Placental pericyte (primary cell): ENCODE data around the genes NEK5 and PRR20A.

DNA sequence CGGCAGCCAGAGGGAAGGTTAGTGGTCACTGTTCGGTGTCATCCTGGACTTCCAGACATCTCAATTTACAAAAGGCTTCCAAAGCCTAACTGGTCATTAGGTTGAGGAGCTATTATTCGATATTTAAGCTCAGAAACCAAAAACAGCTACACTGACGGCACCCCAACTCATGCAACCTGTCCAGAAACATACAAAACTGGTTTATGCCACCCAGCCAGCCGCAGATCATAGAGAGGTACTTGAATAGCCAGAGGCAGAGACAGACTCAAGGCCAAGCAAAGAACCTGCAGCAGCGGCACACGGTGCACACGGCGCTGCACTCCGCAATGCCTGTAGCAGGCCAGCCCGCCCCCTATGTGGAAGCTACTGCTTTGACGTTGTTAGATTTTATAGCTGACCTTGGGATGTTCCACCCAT lies 11.8 kb upstream of the DHRS12 start:
- CAGE, long polyA plus RNA = no peak

GRCh38 chr13:51927928-51928719 lies 66.4 kb downstream of the CCDC70 start:
- CAGE, long polyA plus RNA = no peak

DNA sequence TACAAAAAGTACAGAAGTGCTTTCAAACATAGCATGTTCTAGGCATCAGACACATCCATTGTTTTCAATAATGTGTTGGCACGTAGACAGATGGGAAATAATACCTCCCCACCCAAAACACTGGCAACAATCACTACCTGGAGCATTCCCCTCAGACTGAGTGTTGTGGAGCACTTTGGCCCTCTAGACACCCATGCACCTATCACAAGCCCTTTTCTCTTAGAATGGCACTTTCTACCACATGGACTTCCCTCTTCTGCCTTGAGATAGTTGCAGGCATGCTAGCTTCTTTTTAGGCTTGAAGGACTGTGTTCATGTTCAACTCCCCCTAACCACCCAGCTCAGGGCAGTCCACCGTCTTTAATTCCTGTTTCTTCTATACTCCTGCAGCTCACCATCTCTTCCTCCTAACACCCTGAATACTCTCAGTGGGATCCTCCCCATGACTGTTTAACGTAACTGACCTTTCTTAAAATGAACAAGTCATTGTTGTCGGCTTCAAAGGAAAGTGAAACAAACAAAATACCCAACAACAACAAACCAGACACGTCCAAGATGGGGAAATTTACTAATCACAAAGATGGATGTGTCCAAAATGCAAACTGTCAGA lies 43.3 kb downstream of the ATP7B start:
- CAGE, long polyA plus RNA = no peak

DNA sequence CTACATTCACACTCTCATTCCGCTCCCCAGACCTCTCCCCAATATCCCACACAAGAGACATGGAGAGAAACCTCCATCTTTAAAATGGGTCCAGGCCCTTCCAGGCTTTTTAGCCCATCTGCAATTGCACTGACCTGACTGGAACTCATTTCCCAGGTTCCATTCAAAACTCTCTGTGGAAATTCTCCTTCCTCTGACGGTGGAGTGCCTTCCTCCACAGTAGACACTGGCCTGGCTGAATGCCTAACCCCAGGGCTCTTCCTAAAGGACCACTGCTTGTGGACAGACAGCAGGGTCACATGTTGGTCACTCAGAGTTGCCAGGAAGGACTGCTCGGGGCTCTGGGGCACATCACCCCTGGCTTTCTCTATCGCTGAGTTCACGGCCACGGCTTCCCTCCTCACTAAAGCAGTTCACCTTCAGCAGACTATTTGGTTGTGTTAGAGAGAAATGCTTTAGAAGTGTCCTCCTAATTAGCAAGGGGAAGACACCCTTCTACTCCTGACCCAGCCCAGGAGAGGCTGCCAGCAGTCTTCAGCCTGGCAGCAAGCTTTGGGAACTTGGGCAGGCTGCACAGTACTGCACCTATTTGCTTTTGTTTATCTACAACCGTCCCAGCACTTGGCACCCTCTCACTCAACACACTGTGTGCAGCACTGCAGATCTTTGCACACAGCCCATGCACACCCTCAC lies 15.9 kb downstream of the ATP7B start:
- CAGE, long polyA plus RNA = no peak

DNA sequence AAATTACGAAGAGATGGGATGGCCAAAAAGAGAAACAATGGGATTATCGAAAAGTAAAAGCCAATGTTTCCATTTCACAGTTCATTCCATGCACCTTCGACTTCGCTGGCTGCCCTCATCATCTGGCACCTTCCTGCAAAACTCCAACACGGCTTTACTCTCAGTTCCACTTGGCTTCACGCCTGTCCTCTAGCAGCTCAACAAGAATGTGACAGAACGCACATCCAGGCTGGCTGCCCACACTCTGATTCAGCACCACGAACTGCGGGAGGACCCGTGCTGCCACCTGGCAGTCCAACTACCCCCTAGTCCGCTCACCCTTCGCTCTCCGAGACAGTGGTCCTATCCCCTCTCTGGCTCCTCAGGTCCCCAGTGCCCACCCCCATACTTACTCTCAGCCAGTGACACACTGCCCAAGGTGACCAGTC lies 11.7 kb downstream of the ATP7B start:
- CAGE, long polyA plus RNA = no peak

- CAGE, long polyA plus RNA = no peak
These were observed at the start of gene NEK5 for GRCh38 chr13:52128532-52129400. Gene NEK5, minus strand, starts transcription at chr13:52129073.

GRCh38 chr13:52454389-52454865 lies 851 bp upstream of the CKAP2 start:
- CAGE, long polyA plus RNA = no peak

DNA sequence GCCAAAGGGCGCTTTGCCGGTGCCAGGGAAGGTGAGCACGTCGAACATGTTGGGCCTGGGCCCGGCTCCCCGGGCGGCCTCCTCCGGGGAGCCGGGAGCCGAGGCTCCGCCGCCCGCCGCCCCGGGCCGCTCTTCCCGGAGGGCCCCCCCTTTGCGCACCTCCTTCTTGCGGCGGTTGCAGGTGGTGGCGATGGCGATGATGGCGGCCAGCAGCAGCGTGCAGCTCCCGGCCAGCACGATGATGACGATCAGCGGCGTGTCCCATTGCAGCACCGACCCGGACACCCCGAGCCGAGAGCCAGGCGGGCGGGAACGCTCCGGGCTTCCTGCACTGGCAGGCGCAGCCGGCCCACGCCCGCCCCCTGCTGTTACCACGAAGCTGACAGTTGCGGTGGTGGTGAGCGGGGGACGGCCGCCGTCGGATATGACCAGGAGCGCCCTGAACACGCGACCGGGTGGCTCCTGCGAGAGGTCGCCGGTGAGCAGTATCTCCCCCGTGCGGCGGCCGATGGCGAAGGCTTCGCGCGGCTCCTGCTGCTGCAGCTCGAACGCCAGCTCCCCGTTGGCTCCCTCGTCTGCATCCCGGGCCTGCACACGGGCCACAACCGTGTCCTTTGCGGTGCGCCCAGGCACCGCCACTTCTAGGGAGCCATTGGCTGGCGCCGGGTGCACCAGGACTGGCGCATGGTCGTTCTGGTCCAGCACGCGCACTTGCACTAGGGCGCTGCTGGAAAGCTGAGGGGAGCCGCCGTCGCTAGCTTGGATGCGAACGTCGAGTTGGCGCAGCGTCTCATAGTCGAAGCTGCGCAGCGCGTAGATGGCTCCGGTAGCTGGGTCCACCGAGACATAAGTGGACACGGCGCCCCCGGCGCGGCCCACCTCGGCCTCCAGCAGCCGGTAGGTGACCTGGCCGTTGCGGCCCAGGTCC lies 2.2 kb downstream of the PCDH8 start:
- CAGE, long polyA plus RNA = no peak

- CAGE, long polyA plus RNA = no peak
These were observed 1000.5 kb downstream of the OLFM4 start for GRCh38 chr13:54029044-54029598.

DNA sequence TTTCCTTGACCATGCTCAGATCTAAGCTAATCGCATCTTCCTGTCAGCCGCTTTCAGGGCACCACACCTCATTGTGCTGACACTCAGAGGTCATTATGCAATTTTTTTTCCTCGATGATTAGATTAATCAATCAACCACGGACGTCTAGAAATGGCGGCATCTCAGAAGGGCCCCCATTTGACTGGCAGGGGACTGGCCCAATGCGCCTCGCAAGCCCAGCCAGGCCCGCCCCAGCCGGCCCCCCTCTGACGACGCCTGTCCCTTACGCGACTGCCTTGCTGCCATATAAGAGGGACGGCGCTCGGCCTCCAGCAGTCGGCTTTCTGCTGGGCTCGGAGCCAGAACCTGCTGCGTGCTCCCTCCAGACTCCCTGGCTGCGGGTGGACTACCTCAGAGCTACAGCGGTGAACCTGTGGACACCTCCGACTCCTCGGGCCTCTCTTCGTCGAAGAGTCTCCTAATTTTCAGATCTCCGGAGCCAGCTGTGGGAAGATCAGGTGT lies at the start of gene PRR20A:
Gene PRR20A, plus strand, starts transcription at position 285 of the 502 bp plus-strand sequence.
- CAGE, long polyA plus RNA = no peak

DNA sequence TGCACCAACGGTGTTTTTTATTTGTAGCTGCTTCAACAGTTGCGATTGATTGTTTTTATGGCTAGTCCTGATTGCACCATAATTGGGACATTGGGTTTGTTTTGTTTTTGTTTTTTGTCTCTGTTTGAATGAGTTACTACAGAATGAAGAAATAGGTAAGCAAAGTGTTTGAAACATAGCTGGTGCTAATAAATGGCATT lies 31.2 kb upstream of the PCDH17 start:
- CAGE, long polyA plus RNA = no peak

DNA sequence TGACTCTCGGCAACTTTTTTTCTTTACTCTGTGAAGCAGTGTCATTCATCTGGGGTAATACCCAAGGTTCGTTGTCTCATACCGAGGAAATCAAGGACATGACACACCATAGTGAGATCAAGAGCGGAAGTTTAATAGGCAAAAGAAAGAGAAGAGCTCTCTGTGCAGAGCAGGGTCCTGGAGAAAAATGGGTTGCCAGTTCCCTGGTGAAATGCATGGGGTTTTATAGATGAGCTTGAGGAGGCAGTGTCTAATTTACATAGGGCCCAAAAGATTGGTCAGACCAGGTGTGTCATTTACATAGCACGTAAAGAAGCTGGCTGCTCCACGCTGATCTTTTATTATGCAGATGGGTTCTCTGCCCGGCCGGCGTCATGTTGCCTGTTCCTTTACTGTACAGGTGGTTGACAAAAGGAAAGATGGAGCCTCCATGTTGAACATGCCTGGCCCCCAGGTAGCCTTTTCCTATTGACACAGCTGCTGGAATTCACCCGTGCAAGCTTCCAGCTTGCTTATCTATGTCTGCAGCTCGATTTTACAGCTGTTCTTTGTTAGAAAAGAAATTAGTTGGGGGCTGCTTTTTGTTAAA lies 97.8 kb upstream of the DIAPH3 start:
- CAGE, long polyA plus RNA = no peak

GRCh38 chr13:60398900-60399483 lies 2.0 kb downstream of the TDRD3 start:
- CAGE, long polyA plus RNA = no peak

DNA sequence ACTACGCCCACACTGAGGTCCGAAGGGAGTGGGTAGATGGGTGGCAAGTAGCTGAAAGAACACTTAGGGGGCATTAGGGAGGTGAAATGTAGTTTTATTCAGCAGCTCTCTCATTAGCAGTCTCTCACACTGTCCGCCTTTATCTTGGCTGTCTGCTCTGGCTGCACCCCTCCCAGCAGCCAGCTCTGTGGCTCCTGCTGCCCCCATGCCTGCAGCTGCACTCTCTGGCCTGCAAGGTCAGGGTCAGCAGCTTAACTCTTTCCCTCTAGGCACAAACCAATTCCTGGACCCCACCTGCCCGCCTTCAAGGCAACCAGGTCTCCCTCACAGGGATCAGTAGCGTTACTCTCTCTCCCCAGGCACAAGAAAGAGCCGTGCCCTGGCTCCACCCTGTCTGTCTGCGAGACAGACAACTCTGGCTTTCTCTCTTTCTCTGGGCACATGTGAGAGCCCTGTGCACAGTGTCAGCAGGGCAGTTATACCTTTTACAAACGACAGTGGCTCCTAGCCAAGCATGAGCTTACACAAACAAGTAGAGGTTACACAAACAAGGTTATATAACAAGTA lies 249.4 kb upstream of the PCDH20 start:
- CAGE, long polyA plus RNA = no peak

- CAGE, long polyA plus RNA = no peak
These were observed 245.1 kb upstream of the ENSG00000285566 start for GRCh38 chr13:64077933-64078429.

DNA sequence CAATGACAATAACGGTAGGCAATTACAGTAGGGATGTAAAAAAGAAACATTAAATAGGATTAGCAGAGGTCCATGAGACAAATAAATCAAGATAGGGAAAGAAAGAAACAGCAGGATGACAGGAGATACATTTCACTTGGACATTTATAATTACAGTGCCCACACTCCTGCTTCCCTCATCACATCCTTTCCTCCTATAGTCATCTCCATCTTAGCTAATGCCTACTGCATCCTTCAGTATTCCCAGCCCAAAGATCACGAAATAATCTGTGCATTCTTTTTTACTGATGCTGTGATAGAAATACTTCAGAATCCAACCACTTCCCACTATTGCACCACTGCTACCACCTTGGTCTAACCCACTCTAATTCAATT lies 1399.3 kb downstream of the PCDH9 start:
- CAGE, long polyA plus RNA = no peak

GRCh38 chr13:65940883-65941401 lies 1289.2 kb downstream of the PCDH9 start:
- CAGE, long polyA plus RNA = no peak

DNA sequence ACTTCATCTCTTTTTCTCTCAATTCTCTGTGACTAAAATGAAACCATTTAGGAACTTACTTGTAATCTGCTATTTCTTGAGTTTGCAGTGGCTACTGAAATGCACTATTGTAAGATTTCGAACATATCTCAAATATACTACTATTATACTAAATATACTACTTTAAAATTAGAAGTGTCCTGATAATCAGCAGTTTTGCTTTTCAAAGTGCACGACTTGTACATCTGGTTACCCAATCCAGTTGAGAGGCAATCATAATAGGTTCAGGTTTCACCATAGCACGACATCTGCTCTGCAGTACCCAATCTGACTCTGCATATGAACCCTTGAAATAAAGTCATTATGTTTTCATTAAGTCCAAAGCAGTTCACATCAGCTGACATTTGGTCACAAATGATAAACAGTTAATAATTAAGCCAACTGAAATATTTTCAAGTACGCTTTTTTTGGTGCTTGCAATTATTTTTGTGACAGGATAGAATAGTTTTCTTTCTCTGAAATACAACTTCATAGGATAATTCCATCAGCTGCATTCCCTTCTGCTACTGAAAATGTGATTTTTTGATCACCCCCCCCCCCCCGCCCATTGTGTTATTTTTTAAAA lies 90.6 kb downstream of the PCDH9 start:
- CAGE, long polyA plus RNA = no peak

DNA sequence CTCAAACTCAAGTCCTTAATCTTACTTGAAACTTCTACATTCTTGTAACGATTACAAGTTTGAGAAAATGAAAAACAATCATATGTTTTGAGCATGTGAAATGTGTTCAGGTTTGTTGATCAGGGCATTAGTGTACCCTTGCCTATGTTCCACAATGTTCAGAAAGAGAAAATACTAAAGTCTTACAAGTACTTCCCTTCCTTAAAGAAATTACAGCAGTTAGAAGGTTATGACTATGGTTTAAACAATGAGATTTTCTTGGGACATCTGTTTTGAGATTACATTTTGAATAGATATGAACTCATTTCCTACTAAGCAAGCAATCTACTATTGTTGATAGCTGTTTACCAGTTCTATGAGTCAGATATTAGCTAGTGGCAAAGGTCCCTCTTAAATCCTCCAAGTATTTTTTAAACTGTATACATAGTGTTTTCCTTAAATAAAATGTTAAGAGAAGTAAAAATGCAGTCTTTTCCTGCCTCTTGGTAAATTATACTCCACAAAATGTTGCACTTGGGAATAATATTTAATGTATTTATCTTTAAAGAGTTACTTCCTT lies 241.3 kb downstream of the DACH1 start:
- CAGE, long polyA plus RNA = no peak

DNA sequence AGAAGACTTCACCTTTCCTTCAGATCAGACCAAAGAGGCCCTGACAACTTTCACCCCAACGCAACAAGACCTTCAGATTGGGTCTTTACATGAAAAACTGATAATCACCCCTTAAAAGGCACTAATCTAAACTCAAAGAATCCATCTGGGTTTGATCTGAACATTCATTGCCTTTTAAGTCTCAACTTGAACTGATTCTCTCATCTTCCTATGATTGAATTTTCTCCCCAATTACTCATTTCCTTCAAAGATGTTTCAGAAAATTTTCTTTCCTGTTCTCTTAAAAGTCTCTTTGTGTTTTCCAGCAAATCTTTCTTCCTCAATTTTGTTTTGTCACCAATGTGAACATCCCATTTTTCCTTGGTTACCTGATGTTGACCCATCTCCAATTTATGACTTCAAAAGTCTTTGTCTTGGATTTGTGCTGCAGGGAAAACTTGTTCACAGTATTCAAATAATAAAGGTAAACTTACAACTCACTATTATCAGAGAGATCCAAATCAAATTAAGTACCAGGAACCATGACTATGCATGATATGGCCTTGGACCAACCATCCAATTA lies 234.3 kb downstream of the DACH1 start:
- CAGE, long polyA plus RNA = no peak